UCH-1 (cell line): ENCODE data around the gene GNG13.

GRCh38 chr16:706211-706870, 740 bp upstream of the FBXL16 start:
- RRBS: 29% methylated on average over 4 of the region's 35 CpGs

GRCh38 chr16:728645-729393, 1.9 kb downstream of the HAGHL start:
- RRBS: no CpG with 5 or more reads among the region's 57 CpGs

DNA sequence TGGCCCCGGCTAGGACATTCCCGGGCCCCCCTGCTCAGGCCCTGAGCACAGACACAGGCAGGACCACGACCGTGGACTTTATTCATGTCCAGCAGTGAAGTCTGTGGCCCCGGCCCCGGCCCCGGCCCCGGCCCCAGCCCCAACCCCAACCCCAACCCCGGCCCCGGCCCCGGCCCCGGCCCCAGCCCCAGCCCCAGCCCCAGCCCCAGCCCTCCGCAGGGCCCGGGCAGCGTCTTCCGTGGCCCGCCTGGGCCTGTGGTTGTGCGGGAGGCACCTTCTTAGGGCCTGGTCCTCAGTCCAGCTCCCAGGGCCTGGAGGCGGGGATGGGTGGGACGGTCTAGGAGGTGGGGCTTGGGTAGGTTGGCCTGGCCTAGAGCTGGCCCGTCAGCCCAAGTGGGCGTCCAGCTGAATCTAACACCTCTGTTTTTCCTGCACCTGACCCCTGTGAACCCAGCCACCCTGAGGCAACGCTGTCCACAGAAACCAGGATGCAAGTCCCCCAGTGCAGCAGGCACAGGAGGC, 8.6 kb downstream of the MSLN start:
- RRBS: 82% methylated on average over 3 of the region's 23 CpGs

DNA sequence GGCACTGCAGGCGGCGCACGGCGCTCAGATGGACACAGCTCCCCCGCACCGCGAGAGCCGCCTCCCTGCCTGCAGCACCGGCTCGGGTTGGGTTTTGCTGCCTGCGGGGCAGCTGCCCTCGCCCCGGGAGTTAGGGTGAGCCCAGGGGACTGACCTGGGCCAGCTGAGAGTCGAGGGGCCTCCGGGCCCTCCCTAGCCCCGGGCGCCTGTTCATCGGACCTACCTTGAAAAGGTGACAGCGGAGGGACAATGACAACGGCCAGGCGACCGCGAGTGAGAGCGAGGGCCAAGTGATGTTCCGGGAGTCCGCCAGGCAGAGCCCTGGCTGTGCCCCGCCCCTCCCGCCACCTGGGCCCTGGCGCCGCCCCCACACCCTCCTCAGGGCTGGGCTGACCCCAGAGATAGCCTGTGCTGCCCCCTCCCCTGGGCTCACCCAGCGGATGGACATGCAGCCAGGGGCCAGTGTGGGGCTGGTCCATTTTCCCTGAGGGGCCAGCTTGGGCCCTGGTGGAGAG, at the start of gene GNG13:
TSS of gene GNG13 (minus strand) at position 292 of the 515 bp plus-strand sequence.
- RRBS: 11% methylated on average over 14 of the region's 31 CpGs

DNA sequence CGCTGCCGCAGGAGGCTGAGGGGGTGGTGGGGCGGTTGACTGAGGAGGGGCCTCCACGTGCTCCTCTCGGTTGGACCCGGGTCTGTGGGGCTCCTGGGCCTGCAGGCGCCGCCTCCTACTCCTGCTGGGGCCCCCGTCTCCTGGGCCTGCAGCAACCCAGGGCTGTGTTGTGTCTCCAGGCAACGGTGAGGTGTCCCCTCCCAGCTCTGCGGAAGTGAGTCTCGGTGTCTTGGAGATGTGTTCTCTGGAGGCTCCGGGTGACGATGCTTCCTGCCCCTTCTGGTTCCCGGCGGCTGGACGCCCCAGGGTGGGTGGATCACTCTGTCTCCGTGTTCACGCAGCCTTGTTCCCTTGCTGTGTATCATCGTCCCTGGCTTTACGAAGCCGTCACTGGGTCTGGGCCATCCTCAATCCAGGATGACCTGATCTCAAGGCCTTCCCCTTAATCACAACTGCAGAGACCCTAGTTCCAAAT, 41.7 kb upstream of the GNG13 start:
- RRBS: no CpG with 5 or more reads among the region's 22 CpGs

DNA sequence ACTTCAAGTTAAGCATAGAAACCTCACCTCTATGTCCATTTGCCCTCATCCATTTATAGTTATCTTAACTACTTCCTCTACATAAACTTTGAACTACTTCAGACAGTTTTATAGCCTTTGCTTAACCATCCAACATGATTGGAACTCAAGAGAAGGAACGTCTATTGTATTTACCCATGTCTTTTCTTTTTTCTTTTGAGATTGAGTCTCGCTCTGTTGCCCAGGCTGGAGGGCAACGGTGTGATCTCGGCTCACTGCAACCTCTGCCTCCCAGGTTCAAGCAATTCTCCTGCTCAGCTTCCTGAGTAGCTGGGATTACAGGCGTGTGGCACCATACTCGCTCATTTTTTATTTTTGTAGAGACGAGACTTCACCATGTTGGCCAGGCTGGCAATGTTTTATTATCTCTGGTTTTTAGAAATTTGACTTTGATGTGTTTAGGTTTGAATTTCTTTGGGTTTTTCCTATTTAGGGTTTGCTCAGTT, 64.7 kb upstream of the GNG13 start:
- RRBS: no CpG with 5 or more reads among the region's 7 CpGs

DNA sequence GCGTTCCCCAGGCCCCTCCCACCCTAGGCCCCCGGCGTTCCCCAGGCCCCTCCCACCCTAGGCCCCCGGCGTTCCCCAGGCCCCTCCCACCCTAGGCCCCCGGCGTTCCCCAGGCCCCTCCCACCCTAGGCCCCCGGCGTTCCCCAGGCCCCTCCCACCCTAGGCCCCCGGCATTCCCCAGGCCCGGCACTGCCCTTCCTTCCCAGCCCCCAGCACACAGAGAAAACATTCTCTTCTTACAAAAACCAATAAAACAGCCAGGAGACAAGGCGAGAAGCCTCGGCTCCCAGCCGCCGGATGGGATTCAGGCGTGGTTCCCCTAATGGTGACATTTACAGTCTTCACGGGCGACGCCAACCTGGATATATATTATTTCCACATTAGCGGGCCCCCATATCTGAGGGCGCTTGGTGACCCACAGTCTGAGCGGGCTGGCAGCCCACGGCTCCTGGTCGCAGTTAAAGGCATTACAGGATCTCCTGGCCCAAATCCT, 84.0 kb downstream of the LMF1 start:
- RRBS: 71% methylated on average over 4 of the region's 24 CpGs

DNA sequence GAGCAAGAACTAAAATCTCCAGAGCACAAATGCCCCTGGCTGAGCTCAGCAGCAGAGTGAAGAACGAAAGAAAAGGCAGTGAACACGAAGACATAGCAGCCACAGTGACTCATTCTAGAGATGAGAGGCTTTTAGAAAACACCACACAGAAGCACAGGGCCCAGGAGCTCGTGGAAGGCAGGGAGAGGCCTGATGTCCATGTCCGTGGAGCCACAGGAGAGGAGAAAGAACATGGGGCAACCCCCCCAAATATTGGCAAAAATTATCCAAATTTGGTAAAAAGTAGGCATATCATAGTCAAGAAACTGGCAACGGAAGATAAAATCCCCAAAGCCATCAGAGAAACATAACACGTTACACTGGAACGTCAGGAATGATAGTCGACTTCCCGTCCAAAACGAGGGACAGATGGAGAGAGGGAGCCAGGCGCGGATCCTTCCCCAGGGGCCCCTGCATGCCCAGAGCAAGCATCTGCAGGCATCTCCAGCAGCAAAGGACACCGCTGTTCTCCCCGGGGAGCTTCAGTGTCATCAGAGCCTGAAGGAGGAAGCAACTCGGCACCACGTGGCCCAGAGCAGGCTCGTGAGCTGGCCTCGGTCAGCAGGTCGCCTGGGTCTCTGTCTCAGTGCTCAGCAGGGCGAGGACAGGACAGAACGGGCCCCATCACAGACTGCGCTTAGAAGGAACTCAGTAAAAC, 50.2 kb downstream of the LMF1 start:
- RRBS: no CpG with 5 or more reads among the region's 22 CpGs

GRCh38 chr16:964472-965282, 6.1 kb downstream of the LMF1 start:
- RRBS: no CpG with 5 or more reads among the region's 36 CpGs

GRCh38 chr16:1003929-1004512, 22.5 kb downstream of the SOX8 start:
- RRBS: no CpG with 5 or more reads among the region's 19 CpGs

GRCh38 chr16:1134660-1135886, 17.8 kb upstream of the CACNA1H start:
- RRBS: 71% methylated on average over 4 of the region's 38 CpGs

DNA sequence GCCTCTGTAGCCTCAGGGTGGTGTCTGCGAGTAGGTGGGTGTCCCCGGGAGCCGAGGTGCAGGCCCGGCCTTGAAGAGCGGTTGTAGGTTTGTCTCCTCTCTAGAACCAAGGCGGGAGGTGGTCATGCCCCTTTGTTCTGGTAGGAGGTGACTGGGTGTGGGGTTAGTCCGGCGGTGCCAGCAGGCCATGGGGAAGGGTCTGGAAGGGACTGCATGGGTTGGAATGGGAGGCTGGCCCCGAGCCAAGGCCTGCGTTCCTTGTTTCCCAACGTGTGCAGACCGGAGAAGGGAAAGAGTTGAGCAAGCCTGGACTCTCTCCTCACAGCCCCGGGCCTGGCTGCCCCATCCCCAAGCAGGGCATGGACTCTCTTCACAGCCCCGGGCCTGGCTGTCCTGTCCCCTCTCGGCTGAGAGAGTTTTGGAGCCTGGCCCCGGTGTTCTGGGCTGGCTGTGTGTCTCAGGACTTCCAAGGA, 2.4 kb downstream of the CACNA1H start:
- RRBS: 78% methylated on average over 7 of the region's 16 CpGs

GRCh38 chr16:1169385-1170159, 16.7 kb downstream of the CACNA1H start:
- RRBS: 64% methylated on average over 8 of the region's 46 CpGs

- RRBS: no CpG with 5 or more reads among the region's 36 CpGs
These were observed 18.0 kb upstream of the UBE2I start for GRCh38 chr16:1291232-1291948.

DNA sequence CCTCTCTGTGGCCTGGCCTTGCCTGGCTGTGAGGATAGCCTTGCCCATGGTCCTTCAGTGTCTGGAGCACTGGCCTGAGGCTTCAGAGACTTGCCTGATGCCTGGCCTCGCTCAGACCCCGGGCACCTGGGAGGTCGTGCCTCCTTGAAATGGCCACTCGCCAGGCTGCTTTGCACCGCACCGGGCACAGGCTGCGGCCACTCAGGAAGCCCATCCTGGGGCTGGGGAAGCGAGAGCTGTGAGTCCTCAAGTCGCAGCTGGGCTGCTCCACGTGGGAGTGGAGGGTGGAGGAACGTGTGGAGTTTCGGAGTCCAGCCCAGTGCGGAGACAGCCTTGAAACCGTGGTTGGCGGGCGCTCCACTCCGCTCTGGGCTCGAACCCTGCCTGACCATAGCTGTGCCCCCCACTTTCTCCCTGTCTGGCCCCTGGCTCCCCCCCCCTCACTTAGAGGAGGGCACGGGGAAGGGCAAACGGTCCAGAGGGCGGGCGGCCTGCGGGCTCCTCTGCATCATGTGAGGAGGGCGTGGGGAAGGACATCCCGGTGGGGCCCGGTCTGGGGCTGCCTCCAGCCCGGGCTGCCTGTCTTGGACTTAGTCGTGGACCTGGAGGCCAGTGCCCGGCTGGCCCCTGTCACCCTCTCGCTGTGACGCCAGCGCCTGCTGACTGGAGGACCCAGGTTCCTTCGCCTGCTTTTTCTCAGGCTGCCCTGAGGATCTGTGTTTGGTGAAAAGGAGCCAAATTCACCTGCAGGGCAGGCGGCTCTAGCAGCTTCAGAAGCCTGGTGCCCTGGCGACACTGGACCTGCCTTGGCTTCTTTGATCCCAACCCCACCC, 2.4 kb downstream of the UBE2I start:
- RRBS: 28% methylated on average over 8 of the region's 35 CpGs

- RRBS: no CpG with 5 or more reads among the region's 13 CpGs
These were observed 13.4 kb downstream of the GNPTG start for GRCh38 chr16:1365205-1365535.

DNA sequence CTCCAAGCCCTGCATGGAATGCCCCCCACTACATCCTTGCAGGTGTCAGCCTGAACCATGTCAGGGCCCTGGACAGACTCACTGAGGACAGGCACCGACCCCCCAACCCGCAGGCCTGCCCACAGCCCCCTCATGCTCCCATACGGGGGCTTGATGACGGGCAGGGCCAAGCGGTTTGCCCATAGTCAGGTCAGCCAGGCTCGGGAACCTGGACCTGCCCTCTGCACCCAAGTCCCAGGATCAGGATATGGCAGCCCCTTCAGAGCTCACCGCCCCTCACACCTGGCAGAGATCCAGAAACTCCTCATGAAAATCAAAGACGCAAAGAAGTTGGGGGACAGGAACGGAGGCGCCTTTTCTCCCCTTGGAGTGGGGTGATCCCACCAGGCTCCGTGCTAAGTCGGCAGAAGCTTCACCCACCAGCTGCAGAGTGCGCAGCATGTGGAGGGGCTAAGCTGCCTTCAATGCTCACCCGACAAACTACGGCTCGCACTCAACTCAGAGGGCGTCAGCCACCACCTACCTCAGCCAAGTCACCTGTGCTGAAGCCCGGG, 26.5 kb downstream of the GNPTG start:
- RRBS: 11% methylated on average over 1 of the region's 18 CpGs

GRCh38 chr16:1402018-1402411, 12.5 kb downstream of the UNKL start:
- RRBS: no CpG with 5 or more reads among the region's 9 CpGs

GRCh38 chr16:1473941-1474870, 622 bp downstream of the CLCN7 start:
- RRBS: 4% methylated on average over 21 of the region's 72 CpGs

DNA sequence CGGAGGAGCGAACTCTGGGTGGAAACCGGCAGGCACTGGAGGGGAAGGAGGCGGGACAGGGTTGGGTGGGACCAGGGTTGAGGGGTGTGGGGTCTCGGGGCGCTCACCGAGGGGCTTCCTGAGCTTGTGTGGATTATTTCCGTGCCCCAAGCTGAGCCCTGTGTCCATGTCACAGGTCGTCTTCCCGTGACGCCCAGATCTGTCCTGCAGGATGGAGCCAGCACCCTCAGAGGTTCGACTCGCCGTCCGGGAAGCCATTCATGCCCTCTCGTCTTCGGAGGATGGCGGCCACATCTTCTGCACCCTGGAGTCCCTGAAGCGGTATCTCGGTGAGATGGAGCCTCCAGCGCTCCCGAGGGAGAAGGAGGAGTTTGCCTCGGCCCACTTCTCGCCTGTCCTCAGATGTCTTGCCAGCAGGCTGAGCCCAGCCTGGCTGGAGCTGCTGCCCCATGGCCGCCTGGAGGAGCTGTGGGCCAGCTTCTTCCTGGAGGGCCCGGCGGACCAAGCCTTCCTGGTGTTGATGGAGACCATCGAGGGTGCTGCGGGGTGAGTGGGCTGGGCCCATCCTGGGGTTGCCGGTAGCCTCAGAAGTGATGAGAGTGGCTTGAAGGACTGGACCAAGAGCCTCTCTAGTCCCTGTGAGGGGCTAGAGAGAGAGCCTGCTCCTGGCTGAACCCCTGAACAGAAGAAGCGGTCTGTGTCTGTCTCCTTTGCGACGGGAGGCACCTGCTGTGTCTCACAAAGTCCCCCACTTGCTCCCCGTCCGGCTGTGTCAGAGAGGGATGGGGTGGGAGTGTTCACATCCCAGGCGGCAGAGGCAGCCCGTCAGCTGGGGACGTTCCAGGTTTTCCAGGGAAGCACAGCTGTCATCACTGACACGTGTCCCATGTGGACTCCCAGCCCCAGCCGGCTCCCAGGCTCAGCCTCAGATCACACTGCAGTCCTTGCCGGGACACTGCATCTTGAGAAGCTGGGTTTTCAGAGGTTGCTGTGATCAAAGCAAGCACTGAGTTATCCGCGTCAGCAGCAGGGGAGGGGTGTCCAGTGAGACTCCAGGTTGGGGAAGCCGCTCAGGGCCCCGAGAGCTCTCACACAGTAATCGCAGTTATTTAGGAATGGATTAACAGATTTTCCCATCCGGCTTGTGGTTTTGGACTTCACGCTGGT, 1.3 kb downstream of the TELO2 start:
- RRBS: 23% methylated on average over 9 of the region's 48 CpGs